H9 (cell line): ENCODE results near the gene RIOK1.

DNA sequence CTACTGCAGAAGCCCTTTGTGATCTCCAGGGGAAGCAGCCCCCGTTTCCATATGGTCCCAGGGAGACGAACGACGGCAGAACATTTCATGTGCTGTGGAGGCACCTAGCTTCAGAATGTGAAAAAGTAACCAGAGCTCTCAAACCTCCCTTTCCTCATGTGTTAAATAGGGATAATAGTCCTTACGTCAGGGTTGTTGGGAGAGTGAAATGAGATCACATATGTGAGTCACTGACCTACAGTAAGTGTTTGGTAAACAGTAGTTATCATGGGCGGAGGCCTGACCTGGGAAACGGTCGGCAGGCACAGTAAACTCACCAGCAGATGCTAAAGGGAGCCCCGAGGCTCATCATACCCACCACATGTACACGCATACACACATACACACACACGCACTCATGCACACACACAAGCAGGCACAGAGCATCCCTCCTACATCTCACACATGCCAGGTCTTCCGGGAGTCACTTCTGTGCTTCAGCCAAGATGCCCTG is 89.7 kb downstream of the LY86 start:
- PRO-cap = no peak

DNA sequence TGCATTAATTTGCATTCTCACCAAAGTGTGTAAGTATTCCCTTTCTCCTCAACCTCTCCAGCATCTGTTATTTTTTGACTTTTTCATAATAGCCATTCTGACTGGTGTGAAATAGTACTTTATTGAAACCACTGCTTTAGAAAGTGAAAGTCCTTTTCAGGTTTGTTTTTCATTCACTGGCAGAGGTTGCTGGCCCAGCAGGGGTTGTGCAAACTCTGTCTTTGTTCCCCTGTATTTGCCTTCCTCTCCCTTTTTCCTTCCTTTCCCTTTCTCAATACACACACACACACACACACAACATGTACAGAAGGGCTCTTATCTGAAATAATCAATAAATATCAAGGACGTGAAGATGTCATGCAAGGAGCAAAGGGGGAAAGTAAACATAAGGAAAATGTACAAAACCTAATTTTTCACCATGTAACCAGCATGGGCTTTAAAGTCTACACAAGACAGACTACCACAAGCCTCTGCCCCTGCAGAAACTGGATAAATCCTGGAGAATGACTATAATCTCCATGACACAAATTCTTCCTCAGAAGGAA is 99.8 kb downstream of the LY86 start:
- PRO-cap = no peak

DNA sequence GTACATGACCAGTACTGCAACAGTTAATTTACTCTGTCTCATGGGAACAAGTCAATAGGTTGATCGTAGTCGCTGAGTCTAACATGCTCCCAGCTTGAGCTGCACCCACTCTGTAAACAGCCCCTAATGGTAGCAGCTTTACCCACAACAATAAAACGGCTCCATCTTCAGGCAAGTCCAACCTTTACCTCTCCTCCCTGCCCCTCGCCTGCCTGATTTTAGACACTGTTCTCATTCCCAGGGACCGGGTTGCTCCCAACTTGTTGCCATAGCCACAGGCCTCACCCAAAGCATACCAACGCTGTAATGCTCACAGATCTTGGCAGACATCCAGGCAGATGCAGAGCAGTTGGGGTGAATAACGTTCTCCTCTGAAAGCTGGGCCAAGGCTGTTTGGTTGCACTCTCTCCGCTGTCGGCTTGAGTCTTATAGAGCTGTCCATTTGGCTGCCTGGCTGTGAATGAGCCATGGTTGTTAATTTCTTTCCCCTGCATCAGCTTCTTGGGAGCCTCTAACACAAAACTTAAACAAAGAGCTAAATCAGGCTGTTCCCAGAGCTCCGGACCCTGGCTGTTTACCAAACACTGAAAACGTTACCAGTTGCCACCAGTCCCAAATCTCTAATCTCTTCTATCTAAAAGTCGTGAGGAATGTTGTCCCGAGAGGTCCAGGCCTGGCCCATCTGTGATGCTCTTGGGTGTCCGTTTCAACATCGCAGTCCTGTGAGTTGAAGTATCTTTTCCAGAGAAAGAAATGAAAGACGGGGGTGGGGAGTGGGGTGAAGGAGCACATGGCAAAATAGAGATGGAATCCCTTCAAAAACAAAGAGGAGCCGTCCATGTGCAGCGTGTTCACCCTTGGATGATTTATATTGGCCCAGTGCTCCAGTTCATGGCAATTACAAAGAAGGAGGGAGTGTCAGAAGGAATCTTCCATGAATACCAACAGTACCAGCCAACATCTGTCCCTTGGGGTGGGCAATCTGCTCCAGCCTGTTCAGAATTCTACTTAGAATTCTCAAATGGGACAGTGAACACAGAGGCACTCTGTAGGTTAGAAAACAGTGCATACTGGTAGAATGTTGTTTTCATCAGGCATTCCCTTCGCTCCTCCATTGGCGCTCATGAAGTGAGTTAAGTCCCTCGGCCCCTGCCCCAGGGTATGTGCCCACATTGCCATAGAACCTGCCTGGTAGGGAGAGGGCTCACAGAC is 111.8 kb downstream of the LY86 start:
- PRO-cap = no peak

DNA sequence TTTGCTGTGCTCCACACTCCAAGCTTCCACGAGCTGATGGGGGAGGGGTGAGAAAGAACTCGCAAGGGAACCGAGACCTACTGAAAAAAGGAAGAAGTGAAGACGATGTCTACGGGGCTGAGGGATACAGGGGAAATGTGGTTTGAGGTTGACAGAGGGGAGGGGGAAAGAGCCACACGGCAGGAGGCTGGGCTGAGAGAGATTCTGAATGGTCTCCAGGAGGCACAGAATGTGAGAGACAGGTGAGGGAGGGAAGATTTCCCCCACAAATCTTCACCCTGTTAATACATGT is 123.4 kb downstream of the LY86 start:
- PRO-cap = no peak

DNA sequence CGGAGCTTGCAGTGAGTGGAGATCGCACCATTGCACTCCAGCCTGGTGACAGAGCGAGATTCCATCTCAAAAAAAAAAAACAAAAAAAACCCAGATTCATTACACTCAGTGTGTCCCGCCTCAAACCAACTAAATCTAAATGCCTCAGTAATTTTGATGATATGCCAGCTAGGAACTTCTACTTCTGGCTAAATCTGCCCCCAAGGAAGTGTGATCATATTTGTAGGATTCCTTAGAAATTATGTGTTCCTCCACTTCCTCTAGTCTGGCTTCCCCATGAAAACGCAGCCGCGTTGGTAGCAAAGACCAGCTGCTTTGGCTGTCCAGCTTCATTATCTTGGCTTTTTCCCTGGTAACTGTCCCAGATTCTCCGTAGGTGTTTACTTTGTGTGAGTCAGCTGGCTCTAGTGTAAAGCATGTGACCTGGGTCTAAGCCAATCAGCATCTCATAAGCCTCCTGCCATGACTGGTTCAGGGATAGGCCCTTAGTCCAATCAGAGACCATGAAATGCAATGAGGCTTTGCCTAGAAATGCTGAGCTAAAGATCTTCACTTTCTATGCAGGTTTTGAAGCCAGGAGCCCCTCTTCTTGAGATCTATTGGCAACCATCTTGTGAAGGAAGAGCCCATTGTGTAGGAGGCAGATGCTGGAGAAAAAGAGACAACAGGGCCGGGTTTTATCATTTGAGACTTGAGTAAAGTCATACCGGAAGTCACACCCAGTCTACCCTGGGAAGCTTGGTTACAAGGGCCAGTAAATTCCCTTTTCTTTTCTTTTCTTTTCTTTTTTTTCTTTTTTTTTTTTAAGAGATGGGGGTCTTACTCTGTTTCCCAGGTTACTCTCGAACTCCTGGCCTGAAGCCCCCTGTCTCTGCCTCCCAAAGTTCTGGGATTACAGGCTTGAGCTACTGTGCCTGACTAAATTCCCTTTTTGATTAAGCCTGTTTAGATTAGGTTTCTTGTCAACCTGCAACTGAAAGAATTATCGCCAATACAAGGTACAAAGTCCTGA is 256.6 kb upstream of the RREB1 start:
- PRO-cap = no peak

DNA sequence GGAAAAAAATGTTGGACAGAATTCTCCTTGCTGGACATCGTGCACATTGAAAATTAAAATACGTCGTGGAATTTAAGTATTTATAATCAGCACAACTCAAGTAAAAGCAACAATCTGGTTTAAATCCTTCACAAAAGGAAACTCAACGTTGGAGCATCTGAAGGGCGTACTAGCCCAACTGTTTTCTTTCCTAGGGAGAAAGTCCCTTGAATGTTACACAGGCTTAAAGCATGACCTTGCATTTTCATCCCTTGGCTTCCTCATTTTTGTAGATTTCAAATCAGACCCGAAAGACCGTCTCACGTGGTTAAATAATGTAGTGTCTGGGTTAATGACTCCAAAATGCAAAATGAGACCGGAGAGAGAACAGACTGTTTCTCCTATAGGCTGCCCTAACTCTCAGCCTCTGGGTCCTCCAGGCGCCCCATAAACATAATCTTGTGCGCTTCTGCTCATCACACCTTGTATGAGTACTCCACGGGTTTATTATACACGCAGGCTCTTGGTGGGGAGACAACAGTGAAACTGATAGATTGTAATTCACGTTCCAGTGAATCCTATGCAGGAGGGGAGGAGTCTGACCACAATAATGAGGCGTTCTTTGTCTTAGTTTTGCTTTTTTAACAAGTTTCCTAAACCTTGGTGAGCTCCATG is 249.1 kb upstream of the RREB1 start:
- PRO-cap = no peak

- PRO-cap = no peak
Measured at GRCh38 chr6:6975648-6976197, 132.0 kb upstream of the RREB1 start.

DNA sequence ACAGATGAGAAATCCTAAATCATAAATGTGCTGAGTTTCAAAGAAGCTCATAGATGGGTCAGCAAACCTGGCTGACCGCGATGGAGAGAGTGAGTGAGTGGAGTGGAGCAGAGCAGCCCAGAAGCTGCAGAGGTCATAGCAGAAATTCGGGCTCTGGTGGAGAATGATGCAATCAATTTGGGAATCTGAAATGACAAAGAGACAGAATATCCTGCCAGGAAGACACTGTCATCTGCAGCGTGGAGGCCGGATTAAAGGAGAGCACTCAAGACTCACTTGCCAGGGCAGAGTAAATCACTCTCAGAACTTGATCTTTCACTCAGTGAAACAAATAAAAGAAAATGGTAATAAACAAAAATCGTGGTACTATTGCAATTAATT is 109.6 kb upstream of the RREB1 start:
- PRO-cap = no peak

DNA sequence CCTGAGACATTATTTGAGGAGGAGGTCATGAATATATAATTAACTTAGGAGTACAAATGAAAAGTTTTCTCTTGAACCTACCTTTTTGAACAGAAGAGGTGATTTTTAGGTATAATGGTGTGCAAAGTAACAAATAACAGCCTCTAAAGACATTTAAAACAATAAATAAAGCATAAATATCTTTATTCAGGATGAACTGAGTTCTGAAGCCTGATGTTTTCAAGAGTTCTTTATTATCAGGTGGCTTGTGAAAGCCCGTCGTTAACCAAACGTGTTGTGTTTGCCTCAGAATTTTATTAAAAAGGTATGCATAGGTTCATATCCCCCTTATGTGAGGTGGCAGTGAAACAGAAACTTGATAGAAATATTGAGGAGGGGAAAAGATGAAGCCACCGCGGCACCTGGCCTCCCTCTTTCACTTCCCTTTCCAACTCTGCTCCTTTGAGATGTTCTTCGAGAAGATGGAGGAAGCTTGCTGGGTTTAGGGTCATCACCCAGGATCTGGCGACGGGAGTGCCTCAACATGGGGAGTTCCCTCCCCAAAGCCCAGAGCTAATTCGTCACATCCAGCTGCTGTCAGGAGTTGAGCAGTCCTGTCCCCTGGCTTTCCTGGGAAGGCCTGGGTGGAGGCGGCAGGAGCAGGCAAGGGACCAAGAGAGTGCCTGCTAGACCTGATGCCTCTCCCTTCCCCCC is 29.0 kb downstream of the RREB1 start:
- PRO-cap = no peak

DNA sequence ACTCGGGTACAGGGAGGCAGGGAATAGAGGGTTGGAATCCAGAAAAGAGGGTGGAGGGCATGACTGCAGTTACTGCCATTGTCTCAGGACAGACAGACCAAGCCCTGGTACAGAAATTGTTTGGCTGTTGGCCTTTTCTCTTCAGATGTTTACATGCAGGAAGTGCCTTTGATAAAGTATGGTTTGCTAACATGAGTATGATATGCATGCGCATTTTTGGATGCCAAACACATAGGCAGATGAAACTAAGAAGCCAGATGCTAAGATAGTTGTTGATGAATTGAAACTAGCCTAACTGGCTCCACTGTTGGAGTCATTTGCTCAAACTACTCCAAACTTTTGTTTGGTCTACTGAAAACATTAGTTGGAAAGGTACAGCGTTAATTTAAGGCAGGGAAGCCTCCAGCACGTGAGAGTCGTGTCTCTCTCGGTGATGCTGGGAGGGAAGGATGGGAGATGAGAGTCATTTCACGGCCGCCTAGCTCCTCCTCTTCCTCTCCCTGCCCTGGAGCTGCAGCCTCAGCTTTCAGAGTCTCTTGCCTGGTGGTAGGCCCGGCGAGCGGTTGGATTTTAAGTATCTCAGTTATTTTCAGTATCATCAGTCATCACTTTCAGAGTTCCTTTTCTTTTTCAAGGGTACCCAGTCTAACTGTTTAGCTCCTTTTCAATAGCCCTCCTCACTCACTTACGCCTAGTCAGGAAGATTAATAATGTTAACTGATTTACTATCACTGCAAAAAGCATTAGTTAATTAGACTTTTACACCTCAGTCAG is 29.7 kb downstream of the RREB1 start:
- PRO-cap = unidirectional peak, plus-strand start at position 532 of the sequence

GRCh38 chr6:7139013-7139615 is 31.4 kb downstream of the RREB1 start:
- PRO-cap = no peak

GRCh38 chr6:7165617-7166048 is 57.9 kb downstream of the RREB1 start:
- PRO-cap = no peak

GRCh38 chr6:7168317-7168568 is 60.5 kb downstream of the RREB1 start:
- PRO-cap = no peak

GRCh38 chr6:7198656-7199520 is 91.1 kb downstream of the RREB1 start:
- PRO-cap = no peak

DNA sequence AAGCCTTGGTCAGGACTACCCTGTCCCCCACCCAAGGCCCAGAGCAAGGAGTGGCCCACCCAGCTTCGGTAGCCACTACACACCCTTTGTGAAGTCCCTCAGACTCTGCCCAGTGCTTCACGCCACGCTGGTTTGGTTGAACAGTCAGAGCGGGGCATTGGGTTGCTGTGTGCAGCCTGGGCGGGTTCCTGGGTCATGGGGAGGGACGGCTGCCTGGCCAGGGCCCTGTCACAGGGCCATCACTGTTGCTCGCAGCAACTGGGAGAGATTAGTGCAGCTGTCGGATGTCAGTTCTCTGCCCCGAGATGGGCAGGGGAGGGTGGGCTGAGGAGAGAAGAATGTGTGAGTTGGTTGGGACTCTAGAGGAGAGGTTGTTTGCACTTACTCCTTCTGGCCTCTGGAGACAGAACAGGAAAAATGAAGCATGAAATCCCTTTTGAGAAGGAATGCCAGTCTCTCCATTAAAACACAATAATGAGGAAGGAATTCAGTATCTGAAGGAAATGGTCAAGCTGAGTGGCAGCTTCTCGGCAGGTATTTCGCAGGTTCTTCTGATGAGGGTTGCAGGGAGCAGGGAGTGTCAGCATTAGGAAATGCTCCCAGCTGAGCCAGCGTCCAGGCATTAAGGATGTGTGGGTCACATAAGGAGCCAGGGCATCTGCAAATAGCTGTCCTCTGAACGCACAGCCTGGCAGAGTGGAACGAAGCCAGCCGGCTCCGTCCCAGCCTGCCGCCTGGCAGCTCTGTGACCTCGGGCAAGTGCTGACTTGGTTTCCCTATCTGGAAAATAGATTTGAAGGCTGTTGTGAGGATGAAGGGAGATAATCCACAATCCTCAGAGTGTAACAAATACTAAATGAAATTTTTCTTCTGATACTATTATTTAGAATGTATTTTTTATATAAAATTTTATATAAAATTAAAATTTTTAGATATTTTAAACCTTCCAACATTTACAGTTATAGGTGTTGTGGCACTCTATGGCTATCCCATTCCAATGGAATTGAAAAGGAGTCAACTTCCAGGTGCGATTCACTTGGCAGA is 95.8 kb downstream of the SSR1 start:
- PRO-cap = no peak

GRCh38 chr6:7261844-7262563 is 51.0 kb downstream of the SSR1 start:
- PRO-cap = bidirectional peak, plus-strand start at chr6:7262311, minus-strand start at chr6:7262196

GRCh38 chr6:7267480-7267795 is 45.6 kb downstream of the SSR1 start:
- PRO-cap = no peak

- PRO-cap = bidirectional peak, plus-strand start at chr6:7389810, minus-strand start at chr6:7389678; bidirectional peak, plus-strand start at chr6:7389999, minus-strand start at chr6:7390009; unidirectional peak, minus-strand start at chr6:7390068
Measured at GRCh38 chr6:7389591-7390502, at the start of gene RIOK1. Gene RIOK1, plus strand, starts transcription at chr6:7389808.

- PRO-cap = no peak
Measured at GRCh38 chr6:7513361-7514003, 28.0 kb upstream of the DSP start.

DNA sequence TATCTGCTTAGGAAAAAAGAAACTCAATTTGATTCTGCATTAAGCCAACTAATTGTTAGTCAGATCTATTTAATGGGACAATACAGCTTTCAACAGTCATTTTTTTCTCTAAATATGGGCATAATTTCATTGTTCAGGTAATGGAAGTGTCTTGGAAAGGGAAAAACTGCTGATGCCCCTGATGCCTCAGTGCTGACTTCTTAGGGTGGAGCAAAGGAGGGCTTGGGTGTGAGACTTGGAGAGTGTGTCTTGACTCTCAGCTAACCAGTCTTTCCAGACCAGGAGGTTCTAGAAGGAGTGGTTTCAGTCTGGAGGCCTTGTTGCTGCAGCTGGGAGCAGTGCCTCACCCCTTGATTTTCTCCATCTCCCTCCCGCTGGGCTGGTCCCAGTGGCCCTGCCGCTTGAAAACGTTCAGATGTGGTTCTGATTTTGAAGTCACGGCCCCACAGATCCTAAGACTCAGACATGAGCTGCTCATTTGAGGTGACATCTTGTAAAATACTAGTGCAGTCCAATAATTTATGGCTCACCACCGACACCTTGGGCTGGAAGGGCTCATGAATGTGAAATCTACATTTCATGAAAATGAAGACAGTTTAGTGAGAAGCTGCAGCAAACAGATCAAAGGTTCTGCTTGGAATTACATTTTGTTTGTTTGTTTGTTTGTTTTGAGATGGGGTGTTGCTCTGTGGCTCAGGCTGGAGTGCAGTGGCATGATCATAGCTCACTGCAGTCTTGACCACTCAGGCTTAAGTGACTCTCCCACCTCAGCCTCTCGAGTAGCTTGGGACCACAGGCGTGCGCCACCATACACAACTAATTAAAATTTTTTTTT is 5.5 kb downstream of the DSP start:
- PRO-cap = no peak